Peripheral blood mononuclear cell (primary cell): Measurements from ENCODE around the genes ELP6, SPINK8 and IMPDH2.

DNA sequence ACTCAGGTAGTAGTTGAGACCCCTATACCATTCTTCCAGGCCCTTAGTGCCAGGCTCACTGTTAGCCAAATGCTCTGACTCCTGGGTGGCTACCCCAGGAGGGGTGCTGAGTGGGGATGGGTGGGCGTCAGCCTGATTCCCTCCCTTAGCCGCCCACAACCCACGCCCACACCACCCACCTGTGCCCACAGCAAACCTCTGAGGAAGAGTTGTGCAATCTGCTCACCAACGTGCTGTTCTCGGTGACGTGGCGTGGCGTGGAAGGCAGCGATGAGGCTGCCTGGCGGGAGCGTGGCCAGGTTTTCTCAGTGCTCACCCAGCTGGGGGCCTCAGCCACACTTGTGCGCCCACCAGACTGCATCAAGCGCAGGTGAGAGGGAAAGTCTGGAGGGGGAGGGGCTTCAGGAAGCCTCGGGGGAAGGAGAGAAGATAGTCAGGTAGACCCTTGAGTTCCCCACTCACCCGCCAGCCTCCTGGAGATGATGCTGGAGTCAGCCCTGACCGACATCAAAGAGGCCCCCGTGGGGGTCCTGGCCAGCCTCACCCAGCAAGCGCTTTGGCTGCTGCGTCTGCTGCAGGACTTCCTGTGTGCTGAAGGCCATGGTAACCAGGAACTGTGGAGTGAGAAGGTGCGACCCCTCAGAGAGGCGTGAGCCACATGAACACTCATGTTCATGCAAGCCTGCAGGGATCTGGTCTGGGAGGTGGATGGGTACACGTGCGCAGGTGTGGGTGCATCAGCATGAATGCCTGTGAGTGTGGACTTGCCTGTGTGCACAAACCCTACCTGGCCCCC, 21.5 kb downstream of the NBEAL2 start:
- PRO-cap, 8 experiments, result peak in 1 of 8 experiments; most common plus-strand start position 615 of the sequence (in 1)

- PRO-cap, 8 experiments, result peak in 1 of 8 experiments; most common plus-strand start chr3:47005687 (in 1)
Measured at GRCh38 chr3:47005404-47006254, 26.2 kb downstream of the NBEAL2 start.

GRCh38 chr3:47012708-47013756, 33.6 kb downstream of the NBEAL2 start:
- PRO-cap, 8 experiments, result peak in 1 of 8 experiments; most common plus-strand start chr3:47013527 (in 1); most common minus-strand start chr3:47013342 (in 1)

DNA sequence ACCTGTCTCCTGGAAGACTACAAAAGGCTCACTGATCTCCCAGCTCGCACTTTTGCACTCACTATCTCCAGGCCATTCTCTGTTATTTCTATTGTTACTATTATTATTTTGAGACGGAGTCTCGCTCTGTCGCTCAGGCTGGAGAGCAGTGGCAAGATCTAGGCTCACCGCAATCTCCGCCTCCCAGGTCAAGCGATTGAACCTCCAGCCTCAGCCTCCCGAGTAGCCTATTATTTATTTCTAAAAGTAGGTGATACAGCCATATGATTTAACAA, 924 bp upstream of the PTPN23 start:
- PRO-cap, 8 experiments, result peak in 5 of 8 experiments; most common minus-strand start position 78 of the sequence (in 4)

DNA sequence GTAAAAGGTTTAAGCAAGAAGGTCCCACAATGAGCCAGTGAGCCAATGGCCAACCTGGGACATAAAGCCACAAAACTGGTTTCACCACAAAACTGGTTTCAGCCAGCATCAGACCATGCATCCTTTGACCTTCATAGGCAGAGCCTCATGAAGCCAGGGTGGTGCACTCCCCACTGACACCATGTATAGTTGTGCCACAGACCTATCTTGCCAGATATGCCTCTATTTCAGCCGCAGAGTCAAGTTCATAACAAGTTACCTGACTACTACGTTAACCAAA, 41.9 kb downstream of the SCAP start:
- PRO-cap, 8 experiments, result no peak in any of the 8 experiments

DNA sequence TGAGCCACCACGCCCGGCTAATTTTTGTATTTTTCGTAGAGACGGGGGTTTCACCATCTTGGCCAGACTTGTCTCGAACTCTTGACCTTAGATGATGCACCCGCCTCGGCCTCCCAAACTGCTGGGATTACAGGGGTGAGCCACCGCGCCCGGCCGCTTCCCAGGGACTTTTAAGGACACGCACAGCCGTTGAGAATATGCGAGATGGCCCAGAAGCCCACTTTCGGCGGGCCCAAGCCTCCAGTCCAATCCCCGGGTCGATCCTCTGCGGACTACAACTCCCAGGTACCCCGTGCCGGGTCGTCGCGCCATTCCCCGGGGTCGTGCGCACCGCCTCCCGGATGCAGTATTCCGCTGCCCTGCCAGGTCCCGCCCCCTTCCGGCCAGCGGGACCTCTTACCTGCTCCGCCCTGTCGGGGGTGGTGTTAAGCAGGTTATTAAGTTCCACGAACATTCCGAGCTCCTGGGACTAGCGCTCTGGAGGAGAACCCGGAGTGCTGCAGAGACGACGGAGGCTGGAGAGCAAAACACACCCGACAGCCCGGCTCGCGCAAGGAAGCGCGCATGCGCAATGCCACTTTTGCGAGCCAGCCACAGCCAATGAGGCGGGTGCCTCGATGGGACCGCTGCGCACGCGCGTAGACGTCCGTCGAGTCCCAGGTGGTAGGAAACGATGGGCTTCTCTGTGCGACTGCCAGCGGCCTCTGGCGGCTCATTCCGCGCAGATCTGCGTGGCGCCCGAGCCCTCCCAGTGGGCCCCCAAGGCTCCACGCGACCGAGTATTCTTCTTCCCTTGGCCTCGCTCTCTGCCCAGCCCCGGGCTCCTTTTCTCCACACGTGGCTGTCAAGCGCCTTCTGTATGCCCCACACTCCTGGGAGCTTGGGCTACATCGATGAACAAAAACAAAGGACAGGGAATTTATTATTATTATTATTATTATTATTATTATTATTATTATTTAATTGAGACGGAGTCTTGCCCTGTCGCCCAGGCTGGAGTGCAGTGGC, at the start of gene ELP6:
ELP6 (minus strand) TSS at position 576 of the 1,008 bp plus-strand sequence.
- PRO-cap, 8 experiments, result peak in 8 of 8 experiments; most common plus-strand start position 724 of the sequence (in 8); most common minus-strand start position 566 of the sequence (in 8)

DNA sequence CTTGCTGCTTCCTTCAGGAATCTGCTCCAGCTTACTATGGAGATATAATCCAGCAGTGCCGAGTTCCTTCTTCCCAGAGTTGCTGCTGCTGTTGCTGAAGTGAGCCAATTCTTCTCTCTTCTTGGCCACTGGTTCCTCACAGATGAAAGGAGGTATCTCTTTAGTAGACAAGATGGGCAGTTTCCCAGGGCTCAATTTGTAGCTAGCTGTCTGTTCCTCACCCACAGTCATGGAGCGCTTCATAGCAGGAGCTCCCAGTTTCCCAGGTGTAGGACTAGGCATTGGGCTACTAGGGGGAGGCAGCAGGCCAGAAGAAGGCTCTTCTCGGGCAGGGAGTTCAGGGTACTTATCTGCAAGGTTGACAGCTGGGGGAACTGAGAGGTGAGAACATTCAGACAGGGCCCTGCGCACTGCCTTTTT, 88.3 kb downstream of the DHX30 start:
- PRO-cap, 8 experiments, result no peak in any of the 8 experiments

DNA sequence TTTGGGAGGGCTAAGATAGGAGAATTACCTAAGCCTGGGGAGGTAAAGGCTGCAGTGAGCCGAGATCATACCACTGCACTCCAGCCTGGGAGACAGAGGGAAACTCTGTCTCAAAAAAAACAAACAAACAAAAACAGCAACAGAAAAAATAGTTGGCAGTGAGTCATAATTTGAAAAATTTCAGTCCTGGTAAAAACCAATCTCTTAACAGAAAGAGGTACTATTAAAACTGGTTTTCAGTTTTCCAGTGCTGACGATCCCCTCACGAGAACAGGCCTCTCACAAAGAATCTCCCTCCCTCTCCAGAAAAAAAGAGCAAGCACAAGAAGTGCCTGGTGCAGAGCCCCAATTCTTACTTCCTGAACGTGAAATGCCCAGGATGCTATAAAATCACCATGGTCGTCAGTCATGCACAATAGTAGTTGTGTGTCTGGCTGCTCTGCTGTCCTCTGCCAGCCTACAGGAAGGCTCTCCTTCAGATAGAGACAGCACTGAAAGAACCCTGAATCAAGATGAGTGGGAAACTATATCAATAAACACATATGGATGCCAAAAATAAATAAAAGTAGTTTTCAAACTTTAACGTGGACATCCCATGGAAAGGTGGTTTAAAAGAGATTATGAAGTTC, 22.9 kb upstream of the MAP4 start:
- PRO-cap, 8 experiments, result no peak in any of the 8 experiments

DNA sequence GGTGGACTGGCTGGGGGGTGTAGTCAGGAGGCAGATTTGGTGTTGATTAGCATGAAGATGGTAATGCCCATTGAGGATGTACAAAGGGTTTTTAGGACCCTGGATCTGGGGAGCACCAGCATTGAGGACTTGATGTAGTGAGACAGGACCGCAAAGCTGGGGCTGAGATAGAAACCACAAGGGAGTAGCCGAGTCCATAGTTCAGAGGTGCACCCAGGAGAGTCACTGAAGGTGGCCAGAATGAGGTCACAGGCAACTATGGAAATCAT, 2.7 kb upstream of the CDC25A start:
- PRO-cap, 8 experiments, result no peak in any of the 8 experiments

DNA sequence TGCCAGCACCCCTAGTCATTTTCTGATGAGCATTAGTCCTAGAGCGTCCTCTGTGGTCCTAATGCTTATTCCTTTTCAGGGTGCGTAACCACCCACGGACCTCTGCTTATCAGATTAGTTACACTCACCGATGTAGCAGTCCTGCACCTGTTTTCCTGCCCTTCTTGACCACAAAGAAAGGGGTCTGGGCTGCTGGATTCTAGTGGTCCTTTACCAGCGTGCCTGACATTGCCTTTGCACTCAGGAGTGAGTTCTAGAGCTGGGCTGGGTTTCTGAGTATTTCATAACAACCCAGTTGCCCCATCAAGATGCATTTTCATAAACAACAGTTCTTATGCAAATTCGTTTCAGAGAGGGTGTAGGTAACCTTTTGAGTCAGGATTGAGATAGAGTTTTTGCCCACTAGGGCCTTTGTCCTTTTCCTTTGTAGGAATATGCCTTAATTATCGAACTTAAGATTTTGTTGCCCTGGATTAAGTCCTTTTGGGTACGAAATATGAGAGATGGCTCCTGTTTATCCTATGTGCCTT, at the start of gene SPINK8:
SPINK8 (minus strand) TSS at position 255 of the 530 bp plus-strand sequence.
- PRO-cap, 8 experiments, result no peak in any of the 8 experiments

- PRO-cap, 8 experiments, result peak in 2 of 8 experiments; most common minus-strand start chr3:48598926 (in 2)
Measured at GRCh38 chr3:48598617-48599631, 3.8 kb upstream of the COL7A1 start.

DNA sequence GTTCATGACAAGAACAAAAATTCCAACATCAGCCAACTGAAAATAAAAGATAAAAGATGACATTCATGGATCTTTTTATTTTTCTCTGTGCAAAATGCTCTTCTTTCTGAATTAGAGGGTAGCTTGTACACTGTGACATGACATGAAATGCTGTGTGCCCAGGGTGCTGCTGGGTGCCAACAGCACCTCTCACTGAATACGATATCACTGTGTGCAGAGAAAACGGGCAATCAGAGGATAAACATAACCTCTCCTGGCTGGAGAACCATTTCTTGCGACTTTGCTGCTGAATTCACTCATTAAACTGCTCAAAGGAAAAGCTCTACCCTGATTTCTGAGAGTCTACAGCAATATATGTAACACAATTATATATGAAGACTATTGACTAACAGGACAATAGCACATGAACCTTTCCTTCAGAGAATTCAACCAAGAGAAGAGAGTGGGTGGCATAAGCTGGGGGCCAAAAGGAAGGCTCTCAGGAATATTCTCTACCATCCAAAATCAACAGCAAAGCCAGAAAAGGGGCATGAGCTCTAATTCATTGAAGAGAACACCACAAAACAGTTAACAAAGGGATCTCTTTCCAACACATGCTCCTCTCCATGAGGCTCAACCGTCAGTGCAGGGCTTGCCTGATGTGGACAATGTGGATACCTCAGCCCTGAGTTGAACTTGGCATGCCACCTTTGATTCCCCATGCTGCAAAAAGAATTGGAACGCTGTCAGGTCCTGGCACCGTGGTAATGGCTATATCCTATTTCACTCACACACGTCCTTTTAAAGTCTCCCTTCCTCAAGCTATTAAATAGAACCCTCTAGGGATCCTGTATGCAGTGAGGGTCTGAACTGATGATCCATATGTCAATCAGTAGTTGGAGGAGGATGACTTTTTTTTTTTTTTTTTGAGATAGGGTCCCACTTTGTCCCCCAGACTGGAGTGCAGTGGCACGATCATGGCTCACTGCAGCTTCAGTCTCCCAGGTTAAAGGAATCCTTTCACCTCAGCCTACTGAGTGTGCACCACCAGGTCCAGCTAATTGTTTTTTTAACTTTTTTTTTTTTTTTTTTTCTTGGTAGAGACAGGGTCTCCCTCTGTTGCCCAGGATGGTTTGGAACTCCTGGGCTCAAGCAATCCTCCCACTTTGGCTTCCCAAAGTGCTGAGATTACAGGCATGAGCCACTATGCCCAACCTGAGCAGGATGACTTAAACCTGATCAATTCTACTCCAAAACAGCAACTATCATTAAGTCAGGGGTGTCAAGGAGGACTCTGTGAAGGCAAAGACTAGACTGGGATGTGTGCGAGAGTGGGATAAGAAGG, 30.7 kb upstream of the IP6K2 start:
- PRO-cap, 8 experiments, result no peak in any of the 8 experiments

DNA sequence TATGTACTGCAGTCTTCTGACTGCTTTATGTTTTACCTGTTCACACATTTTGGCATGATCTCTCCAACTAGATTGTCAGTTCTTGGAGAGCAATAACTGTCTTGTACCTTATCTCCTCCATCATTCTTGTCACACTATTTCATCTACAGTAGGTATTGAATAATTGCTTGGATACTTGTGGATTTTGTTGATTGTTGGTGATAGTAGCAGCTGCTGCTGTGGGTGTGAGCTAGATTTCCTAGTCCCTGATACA, 10.9 kb downstream of the ARIH2 start:
- PRO-cap, 8 experiments, result no peak in any of the 8 experiments

DNA sequence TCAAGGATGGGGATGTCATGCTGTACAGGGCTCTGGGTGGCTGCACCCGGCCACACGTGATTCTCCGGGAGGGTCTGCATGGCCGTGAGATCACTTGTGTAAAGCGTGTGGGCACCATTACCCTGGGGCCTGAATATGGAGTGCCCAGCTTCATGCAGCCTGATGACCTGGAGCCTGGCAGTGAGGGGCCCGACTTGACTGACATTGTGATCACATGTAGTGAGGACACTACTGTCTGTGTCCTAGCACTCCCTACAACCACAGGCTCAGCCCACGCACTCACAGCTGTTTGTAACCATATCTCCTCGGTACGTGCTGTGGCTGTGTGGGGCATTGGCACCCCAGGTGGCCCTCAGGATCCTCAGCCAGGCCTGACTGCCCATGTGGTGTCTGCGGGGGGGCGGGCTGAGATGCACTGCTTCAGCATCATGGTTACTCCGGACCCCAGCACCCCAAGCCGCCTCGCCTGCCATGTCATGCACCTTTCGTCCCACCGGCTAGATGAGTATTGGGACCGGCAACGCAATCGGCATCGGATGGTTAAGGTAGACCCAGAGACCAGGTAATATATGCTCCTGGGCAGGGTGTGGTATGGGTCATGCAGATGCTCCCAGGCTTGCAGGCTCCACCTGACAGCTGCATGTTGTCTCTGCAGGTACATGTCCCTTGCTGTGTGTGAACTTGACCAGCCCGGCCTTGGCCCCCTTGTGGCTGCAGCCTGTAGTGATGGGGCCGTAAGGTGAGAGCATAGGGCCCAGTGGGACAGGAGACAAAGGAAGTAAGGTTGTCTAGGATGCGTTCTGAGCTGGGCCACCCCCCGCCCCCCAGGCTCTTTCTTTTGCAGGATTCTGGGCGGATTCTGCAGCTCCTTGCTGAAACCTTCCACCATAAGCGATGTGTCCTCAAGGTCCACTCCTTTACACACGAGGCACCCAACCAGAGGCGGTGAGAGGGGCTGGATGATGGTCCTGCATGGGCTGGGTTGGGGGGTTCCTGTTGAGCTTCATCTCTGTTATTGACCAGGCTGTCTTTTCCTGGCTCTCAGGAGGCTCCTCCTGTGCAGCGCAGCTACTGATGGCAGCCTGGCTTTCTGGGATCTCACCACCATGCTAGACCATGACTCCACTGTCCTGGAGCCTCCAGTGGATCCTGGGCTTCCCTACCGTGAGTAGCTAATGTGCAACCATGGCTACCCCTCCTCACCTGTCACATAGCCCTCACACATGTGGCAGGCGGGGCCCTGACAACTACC, 4.4 kb downstream of the DALRD3 start:
- PRO-cap, 8 experiments, result peak in 4 of 8 experiments; most common plus-strand start position 387 of the sequence (in 3)

DNA sequence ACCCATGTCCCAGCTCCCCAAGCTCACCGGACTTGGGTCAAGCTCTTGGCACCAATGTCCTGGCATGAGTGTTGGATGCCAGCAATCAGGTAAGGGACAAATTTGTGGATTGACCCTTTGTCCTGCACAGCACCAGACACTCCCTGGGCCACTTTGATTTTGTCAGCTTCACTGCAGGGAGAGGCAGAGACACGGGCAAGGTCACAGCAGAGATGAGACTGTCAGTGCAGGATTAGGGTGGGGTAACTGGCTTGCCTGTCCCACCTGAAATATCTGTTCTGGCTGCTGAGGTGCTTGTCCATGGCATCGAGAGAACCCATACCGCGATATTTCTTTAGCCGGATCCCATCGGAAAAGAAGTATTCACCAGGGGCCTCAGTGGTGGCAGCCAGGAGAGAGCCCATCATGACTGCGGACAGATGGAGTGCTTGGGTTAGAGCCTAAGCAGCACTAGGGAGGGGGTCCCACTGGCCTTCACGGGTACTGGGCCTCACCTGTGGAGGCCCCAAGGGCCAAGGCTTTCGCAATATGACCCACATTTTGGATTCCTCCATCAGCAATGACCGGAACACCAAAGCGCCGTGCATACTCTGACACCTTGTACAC, 2.8 kb downstream of the NDUFAF3 start:
- PRO-cap, 8 experiments, result no peak in any of the 8 experiments

- PRO-cap, 8 experiments, result peak in 1 of 8 experiments; most common plus-strand start chr3:49028055 (in 1); most common minus-strand start chr3:49027861 (in 1)
Measured at GRCh38 chr3:49027549-49028421, 1.4 kb downstream of the IMPDH2 start.

DNA sequence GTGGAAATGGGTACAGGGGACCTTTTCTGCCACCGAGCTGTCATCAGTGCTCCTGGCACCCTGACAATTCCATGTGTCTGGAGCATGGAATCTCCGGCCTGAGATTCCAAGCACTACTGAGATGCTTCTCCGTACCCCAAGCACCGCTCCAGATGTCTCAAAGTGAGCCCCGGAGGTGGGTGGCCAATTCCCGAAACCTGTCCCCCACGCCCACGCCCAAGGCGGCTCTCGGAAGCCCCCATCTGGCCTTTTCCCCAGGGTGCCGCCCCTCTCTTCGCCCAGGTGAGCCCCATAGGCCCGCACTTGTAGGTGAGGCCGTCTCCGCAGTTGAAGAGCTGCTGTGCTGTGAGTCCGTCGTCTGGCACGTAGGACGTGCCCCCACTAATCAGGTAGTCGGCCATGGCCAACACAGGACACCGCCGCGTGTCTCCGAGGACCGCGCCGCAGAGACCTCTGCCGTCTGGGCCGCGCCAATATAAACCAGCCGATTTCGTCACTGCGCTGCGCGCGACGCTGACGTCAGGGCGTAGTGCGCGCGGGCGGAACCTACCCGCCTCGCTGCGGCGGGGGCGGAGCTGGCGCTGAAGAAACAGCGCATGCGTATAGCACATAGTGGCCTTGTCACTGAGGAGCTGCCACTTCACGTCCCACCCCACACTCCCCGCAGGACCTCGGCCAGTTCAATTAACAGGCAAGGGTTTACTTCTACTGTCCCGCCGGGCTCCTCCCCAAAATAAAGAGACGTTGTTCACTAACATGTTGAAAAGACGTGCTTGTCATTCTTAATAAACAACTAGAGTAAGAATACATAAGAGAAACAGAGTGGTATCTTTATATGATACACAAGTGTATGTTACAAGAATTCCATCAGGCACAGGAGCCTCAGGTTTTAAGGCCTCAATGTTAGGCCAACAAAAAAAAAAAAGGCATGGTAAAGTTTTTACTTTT, at the start of gene IMPDH2:
IMPDH2 (minus strand) TSS at position 449 of the 948 bp plus-strand sequence.
- PRO-cap, 8 experiments, result peak in 8 of 8 experiments; most common plus-strand start position 487 of the sequence (in 3); most common minus-strand start position 451 of the sequence (in 7)

DNA sequence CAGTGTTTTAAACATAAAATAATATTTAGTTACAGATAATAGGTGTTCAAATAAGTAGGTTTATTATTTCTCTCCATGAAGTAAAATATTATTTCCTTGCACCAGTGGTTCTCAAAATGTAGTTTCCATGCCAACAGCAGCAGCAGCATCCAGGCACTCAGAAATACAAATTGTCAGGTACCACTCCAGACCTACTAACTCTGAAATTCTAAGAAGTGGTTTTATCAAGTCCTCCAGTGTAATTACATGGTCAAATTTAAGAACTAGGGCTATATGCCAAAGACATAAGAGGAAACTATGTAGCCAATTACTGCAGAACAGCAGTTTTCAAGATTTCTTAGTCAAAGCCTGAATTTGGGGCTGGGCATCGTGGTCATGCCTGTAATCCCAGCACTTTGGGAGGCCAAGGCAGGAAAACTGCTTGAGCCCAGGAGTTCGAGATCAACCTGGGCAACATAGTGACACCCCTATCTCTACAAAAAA, 30.7 kb downstream of the QRICH1 start:
- PRO-cap, 8 experiments, result peak in 2 of 8 experiments; most common minus-strand start position 197 of the sequence (in 2)

DNA sequence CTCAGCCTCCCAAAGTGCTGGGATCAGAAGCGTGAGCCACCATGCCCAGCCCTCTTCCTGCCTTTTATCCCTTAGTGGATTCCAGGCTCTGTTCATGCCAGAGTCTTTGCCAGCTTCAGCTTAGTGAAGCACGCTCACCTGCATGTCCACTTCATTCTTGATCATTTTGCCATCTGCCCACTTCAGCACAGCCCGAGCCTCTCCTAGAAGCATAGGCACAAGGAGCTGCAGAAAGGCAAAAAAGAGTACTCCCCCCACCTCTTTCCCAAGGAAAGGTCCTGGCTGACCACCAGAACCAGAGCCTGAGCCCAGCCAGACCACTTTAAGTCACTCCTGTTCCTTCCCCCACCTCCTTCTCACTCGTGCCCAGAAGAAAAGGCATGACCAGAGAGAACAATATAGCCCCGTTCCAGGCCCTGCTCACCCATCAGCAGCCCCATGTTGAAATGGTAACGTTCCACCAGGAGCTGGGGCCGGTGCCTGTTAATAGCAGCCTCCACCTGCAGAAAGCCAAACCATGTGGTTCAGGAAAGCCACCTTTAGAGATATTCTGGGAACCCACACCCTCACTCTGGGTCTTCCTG, 1.3 kb downstream of the QARS1 start:
- PRO-cap, 8 experiments, result peak in 1 of 8 experiments; most common minus-strand start position 358 of the sequence (in 1)

GRCh38 chr3:49205196-49205633, 5.9 kb downstream of the IHO1 start:
- PRO-cap, 8 experiments, result no peak in any of the 8 experiments